Skeletal muscle cell (primary cell): ENCODE measurements around a stretch of chr17.

DNA sequence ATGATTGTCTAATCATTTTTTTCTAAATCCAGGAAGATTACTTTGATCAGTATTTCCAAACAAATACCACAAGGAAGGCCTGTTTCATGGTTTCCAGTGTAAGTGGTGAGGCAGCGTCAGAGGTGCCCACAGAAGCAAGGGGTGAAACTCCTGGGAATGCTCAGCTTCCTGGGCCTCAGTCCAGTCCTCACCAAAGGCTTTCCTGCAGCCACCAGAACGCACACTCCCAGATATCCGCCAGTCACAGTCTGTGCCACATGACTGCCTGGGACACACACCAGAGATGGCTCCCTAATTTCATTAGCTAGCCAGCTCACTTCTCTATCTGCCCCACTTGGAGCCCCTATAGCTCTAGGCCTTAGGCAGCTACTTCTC, 77.1 kb downstream of the CYTH1 start:
- RRBS = no CpG with 5 or more reads among the region's 3 CpGs

DNA sequence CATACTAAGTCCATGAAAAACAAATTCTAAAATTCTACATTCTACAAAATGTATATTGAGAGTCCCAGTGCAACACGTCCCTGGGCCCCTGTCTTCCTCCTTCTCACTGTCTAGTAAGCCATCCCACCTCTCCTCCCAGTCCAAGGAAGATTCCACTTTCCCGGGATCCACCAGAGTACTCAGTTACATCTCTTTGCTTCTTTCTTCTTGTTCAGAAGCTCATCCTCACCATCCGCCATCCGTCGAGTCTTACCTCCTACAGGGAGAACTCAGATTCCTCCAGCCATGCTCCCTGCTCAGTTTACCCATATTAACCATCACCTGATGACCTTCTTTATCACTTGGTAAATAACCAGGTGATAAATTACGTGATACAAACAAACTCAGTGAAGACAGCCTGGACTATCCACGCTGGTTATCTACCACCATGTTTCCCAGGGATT, 57.1 kb downstream of the CYTH1 start:
- RRBS = no CpG with 5 or more reads among the region's 7 CpGs

GRCh38 chr17:78736165-78737260, 45.6 kb downstream of the CYTH1 start:
- RRBS = no CpG with 5 or more reads among the region's 22 CpGs

GRCh38 chr17:78743018-78743857, 38.8 kb downstream of the CYTH1 start:
- RRBS = no CpG with 5 or more reads among the region's 8 CpGs

- RRBS = no CpG with 5 or more reads among the region's 5 CpGs
Measured at GRCh38 chr17:78766854-78767286, 15.2 kb downstream of the CYTH1 start.

DNA sequence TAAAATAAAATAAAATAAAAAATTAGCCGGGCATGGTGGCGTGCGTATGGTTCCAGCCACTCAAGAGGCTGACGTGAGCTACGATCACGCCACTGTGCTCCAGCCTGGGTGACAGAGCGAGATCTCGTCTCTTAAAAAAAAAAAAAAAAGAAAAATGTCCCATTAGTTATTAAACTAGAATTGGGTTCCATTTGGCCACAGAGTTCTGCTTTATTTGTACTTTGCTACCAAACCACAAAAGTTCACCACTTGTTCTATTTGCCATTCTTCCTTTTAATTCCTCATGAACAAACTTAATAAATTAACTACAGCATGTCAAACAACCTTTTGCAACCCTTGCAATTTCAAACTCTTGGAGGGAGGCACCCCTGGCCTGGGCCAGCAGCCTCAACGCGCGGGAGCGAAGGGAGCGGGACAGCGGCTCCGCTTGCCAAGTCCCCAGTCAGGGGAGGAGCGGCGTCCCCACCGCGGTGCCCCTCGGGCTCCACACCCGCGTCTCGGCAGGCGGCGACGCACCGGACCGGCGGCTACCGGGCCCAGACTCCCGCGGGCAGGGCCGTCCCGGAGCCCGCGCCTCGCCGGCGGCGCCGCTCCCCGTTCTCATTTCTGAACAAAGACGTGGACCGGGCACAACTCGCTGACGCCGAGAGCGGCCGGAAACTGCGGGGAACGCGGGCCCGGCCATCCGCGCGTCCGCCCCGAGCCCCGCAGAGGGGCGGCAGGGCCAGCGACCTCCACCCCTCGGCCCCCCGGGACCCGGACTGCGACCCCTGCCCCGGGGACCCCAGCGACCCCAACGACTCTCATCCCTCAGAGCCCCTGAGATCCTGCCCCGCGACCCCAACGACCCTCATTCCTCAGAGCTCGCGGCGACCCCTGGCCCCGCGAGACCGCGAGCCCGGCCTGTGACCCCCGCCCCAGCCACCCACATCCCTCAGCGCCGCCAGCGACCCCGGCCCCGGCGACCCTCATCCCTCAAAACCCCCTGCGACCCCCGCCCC, 735 bp downstream of the CYTH1 start:
- RRBS = under 1% methylated on average over 26 of the region's 88 CpGs

DNA sequence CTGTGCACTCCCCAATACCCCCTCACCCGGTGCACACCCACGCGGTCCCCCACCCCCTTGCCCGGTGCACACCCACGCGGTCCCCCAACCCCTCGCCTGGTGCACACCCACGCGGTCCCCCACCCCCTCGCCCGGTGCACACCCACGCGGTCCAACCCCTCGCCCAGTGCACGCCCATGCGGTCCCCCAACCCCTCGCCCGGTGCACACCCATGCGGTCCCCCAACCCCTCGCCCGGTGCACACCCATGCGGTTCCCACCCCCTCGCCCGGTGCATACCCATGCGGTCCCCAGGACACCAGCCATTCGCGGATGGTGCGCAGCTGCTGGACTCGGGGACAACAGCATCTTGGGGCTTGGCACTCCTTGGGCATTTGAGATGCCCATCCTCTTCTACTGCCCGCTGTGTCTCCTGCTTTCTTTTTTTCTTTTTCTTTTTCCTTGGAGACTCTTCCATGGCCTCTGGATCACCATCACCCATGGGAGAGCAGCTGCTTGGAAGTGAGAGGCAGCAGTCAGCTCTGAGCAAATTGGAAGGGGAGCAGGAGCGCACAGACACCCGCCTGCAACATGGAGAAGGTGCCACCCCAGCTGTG, 20.1 kb upstream of the CYTH1 start:
- RRBS = 94% methylated on average over 4 of the region's 32 CpGs

- RRBS = no CpG with 5 or more reads among the region's 25 CpGs
Measured at GRCh38 chr17:78803299-78804129, 21.4 kb upstream of the CYTH1 start.

DNA sequence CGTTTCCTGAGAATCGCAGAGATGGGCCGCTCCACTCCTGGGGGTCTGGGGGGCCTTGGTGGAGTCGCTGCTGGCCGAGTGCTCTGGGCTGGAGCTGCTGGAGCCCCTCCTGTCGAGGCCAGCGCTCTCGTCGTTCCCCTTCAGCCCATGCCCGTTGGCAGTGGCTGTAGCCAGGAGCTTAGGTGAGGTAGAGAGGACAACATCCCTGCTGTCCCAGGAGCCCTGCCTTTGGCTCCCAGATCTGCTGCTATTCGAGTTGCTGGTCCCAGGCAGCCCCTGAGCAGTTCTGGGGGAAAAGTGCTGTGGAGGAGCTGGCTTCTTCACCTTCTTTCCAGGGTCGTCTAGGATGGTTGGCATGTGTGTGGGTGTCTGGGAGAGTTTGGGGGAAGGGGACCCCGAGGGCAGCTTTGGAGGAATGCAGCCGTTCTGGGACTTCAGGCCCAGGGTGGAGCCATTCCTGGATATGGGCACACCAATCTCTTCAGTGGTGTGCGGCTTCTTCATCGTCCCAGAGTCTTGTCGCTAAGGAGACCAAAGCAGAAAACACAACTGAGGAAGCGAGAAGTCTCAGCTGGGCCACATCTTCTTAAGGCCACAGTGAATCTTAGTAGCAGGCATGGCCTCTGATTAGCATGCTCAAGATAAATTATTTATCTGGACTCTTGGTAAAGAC, 25.2 kb upstream of the CYTH1 start:
- RRBS = no CpG with 5 or more reads among the region's 18 CpGs

- RRBS = no CpG with 5 or more reads among the region's 19 CpGs
Measured at GRCh38 chr17:78820772-78821449, 19.7 kb downstream of the USP36 start.

- RRBS = no CpG with 5 or more reads among the region's 29 CpGs
Measured at GRCh38 chr17:78855150-78855945, 14.7 kb upstream of the USP36 start.

- RRBS = no CpG with 5 or more reads among the region's 26 CpGs
Measured at GRCh38 chr17:78873374-78874401, 29.3 kb downstream of the CEP295NL start.

GRCh38 chr17:78883602-78884249, 19.3 kb downstream of the CEP295NL start:
- RRBS = 1% methylated on average over 6 of the region's 23 CpGs

GRCh38 chr17:78908257-78909177, 5.5 kb upstream of the CEP295NL start:
- RRBS = no CpG with 5 or more reads among the region's 7 CpGs

GRCh38 chr17:78912124-78912919, 9.3 kb upstream of the CEP295NL start:
- RRBS = no CpG with 5 or more reads among the region's 18 CpGs

- RRBS = 87% methylated on average over 3 of the region's 5 CpGs
Measured at GRCh38 chr17:78958440-78958889, 21.3 kb downstream of the LGALS3BP start.

DNA sequence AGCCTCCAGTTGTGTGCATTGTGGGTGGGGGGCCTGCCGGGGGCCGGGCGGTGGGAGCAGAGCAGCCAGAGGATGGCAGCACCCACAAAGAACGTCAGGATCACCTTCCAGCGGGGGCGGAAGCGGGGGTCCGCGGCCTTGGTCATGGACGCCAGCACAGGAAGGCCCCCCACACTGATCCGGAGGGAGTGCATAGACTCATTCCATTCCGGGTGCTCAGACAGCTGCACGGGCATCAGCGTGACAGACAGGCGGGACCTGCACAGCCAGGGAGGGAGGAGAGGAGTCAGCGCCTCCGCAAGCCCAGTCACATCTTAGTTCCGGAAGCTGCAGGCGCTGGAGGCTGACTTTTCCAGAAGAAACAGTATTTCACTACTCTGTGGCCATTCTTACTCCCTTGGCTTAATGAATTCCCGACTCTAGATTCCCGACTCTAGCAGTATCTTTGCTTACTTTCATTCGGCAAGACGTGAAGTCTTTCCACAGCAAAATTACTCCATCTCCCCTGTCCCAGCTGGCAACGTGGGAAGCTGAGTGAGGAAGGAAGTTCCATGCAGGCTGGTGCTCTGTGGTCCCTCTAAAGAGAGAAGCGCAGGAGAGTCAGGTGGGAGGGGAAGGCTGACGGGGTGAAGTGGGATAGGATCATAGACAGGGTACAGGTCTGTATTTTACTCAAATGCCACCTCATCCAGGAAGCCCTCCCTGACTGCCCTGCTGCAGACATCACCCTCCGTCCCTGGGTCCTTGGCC, 12.0 kb downstream of the CANT1 start:
- RRBS = no CpG with 5 or more reads among the region's 27 CpGs

DNA sequence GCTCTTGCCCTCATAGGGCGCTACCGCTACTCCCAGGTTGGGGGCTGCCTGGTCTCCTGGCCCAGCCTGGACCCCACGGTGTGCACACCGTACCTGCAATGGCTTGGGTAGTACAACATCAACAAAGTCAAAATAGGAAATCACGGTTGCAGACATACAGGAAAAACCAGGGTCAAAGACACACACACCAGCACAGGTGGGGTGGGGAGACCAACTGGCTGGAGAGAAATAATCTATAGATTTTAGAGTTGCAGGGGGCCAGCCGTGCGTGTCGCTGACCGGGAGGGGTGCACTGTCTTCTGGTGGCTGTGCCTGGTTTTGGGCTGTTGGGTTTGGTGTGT, 17.6 kb downstream of the ENGASE start:
- RRBS = no CpG with 5 or more reads among the region's 9 CpGs

DNA sequence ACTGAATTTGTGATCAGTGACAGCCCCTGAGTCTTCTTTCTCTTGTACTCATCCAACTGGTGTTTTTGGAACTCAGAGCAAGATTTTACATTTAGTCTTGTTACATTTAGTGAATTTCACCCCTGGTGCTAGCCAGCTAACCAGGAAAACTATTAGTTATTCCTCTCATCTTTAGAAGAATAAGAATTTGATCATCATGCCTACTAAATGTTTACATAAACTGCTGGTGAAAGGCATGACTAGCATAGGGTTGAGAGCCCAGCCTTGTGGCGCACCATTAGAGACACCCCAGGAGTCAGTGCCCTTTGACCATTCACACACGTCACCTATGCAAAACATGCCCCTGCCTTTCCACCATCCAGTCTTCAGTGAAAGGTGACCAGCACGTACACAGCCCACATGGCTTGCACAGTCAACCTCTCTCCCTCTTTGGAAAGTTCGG, 150.2 kb downstream of the ENGASE start:
- RRBS = no CpG with 5 or more reads among the region's 4 CpGs

DNA sequence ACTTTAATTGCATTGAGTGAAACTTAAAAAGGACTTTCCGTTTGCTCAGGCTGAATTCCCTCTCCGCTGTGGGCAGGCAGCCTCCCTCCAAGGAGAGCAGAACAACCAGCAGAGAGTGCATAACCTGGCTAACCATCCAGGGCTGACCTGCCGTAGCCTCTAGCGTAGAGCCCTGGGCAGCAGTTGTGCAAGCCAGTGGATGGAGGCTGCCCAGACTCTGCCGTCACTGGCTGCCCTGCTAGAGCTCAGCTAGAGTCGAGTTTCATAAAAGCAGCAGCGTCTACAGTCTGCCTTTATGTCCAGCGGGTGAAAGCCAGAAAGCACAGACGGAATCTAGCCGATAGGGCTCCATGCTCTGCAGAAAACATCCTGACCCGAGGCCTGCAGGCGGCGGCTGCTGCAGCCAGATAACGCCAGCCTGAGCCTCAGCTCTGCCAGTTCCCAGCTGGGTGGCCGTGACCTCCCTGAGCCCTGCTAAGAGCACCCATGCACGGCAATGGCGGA, 231.2 kb downstream of the ENGASE start:
- RRBS = no CpG with 5 or more reads among the region's 17 CpGs